Cardiac muscle cell (in vitro differentiated cells and primary cell): ENCODE data around the gene KDM1A.

DNA sequence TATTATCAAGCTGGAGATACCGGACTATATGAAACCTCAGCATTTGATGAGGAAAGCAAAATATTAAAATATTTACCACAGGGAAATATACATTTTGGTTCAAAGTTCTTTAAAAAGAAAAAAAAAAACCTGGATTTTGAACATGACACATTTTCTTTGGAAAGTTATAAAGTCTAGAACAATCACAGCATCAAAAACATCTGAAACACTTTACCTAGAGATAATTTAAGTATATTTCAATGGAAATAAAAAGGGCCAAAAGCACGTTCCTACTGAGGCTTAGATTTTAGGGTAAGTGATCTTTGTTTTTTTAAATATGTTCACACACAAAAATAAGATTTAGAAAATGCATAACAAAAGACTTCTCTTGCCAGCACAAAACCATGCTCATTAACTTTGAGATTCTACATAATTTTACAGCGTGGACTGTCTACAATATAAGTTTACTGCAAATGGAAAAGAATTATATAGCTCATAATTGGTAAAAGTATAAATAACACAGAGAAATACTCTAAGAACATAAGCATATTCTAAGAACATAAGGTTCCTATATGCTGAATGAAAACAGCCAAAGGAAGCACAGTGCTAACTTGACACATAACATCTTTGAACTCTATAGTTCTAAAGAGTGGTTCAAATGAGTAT, 56.0 kb downstream of the USP48 start:
- RAMPAGE, long total RNA = no peak
- RRBS = no CpG with 5 or more reads among the region's 3 CpGs

DNA sequence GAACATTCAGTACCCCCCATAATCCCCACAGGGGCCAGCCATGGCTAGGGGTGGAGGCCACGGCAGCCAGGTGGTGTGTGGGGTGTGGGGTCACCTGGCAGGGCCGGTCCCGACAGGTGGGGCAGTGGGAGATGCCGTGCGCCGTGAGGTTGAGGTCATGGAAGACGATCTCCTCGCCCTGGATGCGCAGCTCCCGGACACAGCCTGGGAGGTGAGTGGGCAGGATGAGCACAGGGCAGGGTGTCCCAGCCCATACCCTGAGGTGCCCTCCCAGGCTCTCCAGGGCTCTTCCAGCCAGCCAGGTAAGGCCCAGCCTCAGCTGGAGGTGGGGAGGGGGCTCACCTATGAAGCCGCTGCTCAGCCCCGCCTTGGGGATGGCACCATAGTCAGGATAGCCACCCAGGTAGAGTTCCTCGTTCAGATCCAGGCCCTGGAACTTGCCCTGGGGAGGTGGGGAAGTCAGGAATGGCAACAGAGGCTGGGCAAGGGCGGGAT, 19.1 kb downstream of the LDLRAD2 start:
- RAMPAGE, long total RNA = no peak
- RRBS = 94% methylated on average over 4 of the region's 14 CpGs

DNA sequence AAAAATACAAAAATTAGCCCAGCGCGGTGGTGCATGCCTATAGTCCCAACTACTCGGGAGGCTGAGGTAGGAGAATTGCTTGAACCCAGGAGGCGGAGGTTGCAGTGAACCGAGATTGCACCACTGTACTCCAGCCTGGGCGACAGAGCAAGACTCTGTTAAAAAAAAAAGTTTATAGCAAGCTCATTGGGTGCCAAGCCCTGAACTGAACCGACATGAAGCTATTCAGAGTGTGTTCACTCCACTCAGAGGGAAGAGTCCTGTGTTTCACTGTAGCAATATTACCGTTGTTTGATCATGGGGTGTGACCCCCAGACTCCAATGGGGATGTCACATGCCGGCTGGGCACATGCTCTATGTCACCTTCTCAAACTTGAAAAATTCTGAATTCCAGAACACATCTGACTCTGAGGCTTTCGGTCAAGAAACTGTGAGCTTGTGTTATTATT, 36.4 kb downstream of the HSPG2 start:
- RAMPAGE, long total RNA = no peak
- RRBS = no CpG with 5 or more reads among the region's 10 CpGs

DNA sequence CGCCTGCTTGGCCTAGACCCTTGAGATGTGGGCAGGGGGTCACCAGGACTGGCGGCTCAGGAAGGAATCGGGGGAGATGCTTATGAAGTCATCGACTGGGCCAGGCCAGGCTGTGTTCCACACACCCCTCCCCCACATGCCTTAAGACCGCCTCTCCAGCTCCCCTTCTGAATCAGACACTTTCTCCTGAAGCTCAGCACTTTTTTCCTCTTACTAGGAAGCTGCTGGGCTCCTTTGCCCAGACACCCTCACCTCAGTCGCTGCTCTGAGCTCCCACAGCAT, 28.2 kb downstream of the WNT4 start:
- RAMPAGE, long total RNA = no peak
- RRBS = no CpG with 5 or more reads among the region's 6 CpGs

GRCh38 chr1:22162976-22163578, 20.2 kb upstream of the WNT4 start:
- RAMPAGE, long total RNA = no peak
- RRBS = no CpG with 5 or more reads among the region's 15 CpGs

DNA sequence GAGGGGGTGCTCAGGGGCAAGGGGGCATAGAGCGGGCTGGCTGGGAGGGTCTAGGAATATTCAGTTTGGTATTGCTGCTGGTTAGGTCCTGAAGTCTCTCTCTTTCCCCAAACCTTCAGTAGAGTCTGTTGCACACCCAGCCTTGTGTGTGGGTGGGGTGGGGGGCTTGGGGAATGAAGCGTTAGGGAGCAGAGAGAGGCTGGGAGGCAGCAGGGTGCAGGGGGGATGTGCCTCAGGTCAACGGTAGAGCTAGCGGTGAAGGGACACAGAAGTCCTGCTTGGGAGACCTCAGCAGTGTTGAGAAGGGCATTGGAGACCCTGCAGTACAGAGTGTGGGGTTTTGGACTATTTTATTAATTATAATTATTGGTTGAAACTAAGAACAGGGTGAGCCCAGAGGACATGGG, 33.7 kb upstream of the WNT4 start:
- RAMPAGE, long total RNA = no peak
- RRBS = no CpG with 5 or more reads among the region's 4 CpGs

GRCh38 chr1:22348278-22348939, 103.2 kb upstream of the ZBTB40 start:
- RAMPAGE, long total RNA = no peak
- RRBS = no CpG with 5 or more reads among the region's 14 CpGs

DNA sequence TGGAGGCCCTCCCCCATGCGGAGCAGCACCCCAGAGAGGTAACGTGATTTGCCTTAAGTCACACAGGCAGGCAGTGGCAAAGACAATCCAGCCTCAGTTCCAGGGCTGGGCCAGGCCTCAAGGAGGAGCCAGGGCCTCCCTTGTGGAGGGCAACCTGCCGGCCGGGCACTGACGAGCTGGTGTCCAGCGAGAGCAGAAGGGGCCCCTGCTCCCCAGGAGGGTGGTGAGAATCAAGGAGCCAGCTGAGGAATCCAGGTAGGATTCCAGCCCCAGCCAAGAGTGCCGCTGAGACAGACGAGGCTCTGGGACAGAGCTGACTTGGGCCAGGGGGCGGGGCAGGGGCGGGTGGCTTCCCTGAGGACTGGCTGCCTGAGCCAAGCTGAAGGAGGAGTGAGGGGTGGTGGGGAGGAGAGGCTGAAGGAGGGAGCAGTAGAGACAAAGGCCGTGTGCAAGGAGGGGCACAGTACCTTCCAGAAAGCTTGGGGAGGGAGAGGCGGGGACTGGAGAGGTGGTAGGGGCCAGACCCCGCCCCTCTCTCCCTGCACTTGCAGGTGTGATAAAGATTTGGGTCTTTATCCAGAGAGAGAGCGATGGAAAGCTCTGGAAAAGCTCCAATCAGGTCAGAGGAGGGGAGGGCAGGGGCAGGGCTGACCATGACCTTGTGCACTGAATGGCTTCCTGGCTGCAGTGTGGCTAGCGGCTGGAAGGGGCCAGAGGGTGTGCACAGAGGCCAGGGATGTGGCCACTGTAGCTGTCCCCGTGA, 7.0 kb upstream of the EPHA8 start:
- RAMPAGE, long total RNA = no peak
- RRBS = no CpG with 5 or more reads among the region's 16 CpGs

GRCh38 chr1:22659419-22659876, 6.4 kb downstream of the C1QB start:
- RAMPAGE, long total RNA = no peak
- RRBS = no CpG with 5 or more reads among the region's 6 CpGs

DNA sequence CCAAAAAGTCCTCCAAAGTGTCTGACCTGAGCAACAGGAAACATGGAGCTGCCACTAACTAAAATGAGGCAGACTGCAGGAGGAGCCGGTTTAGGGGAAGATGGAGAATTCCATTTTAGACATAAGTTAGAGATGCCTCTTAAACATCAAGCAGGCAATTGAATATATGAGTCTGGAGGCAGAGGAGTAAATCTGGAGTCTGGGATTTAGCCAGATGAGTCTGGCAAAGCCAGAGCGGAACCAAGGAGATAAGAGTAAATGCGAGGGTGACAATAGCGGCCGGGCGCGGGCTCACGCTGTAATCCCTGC, 43.7 kb downstream of the LACTBL1 start:
- RAMPAGE, long total RNA = no peak
- RRBS = 43% methylated on average over 4 of the region's 8 CpGs

GRCh38 chr1:23013605-23014456, 1.8 kb downstream of the TEX46 start:
- RAMPAGE, long total RNA = no peak
- RRBS = no CpG with 5 or more reads among the region's 7 CpGs

DNA sequence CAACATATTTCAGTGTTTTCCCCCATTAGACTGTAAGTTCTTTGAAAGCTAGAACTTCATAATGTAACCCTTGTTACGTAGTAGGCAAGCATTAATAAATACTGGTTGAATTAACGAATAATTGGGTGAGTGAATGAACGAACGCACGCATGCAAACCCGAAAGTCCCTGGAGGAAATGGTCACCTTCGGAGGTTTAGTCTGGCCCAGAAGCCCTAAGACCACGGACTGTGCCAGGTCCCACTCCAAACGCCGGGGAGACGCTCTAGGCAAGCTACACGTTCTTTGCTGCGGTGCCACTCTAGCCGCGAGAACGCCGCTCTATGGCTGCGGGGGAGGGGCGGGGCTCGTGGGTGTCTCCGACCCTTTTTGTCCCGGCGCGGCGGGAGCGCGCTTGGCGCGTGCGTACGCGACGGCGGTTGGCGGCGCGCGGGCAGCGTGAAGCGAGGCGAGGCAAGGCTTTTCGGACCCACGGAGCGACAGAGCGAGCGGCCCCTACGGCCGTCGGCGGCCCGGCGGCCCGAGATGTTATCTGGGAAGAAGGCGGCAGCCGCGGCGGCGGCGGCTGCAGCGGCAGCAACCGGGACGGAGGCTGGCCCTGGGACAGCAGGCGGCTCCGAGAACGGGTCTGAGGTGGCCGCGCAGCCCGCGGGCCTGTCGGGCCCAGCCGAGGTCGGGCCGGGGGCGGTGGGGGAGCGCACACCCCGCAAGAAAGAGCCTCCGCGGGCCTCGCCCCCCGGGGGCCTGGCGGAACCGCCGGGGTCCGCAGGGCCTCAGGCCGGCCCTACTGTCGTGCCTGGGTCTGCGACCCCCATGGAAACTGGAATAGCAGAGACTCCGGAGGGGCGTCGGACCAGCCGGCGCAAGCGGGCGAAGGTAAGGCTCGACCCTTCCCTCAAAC, at the start of gene KDM1A:
KDM1A (plus strand) TSS at position 395 of the 899 bp plus-strand sequence.
- RAMPAGE, long total RNA = no peak
- RRBS = 1% methylated on average over 36 of the region's 95 CpGs

DNA sequence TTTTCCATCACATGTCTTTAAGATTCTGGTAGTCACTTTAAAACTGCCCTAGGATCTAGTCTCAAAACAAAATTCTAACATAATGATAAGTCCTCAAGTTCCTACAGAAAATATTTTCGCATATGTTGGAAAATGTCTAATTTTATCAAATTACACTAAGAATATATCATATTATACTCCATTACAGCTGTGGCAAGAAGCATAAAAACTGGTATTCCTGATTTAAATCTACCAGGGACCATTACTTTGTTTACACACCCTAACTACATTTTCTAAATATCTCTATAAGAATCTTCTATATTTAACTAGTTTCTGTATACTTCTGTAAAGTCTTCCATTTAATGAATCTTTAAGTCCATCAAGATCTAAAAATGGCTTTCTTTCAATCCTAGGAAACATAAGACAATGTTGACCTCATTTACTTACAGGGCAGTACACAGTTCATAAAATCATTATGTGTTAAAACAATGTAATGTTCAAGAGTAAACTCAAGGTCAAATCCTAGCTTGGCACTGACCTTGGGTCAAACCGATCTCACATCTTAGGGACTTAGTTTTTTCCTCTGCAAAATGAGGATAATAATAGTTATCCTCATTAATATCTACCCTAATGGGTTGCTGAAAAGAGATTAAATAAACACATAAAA, 62.3 kb downstream of the HTR1D start:
- RAMPAGE, long total RNA = no peak
- RRBS = no CpG with 5 or more reads among the region's 2 CpGs

GRCh38 chr1:23376958-23377812, 7.5 kb upstream of the ZNF436 start:
- RAMPAGE, long total RNA = no peak
- RRBS = no CpG with 5 or more reads among the region's 16 CpGs

- RAMPAGE, long total RNA = no peak
- RRBS = no CpG with 5 or more reads among the region's 2 CpGs
Measured at GRCh38 chr1:23426876-23427209, 2.3 kb upstream of the TCEA3 start.

- RAMPAGE, long total RNA = no peak
- RRBS = no CpG with 5 or more reads among the region's 7 CpGs
Measured at GRCh38 chr1:23480413-23481184, 3.4 kb downstream of the ASAP3 start.

DNA sequence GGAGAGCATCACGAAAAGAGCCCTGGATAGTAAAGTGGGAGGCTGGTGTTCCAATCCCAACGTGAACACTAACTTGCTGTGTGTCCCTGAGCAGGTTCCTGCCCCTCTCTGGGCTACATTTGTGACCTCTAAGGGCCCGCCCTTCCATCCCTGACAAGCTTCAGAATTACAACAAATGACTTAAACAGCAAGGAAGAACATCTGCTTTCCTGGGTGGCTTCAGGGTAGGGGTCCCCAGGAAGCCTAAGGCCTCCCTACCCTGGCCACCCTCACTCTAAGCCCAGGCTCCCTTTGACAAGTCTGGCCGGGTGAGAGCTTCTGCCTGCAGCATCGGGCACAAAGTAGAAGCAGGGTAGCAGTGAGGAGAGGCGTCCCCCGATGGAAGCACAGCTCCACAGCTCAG, 5.6 kb downstream of the ID3 start:
- RAMPAGE, long total RNA = no peak
- RRBS = no CpG with 5 or more reads among the region's 7 CpGs

GRCh38 chr1:23559939-23560423, 680 bp upstream of the ID3 start:
- RAMPAGE, long total RNA = no peak
- RRBS = no CpG with 5 or more reads among the region's 7 CpGs

DNA sequence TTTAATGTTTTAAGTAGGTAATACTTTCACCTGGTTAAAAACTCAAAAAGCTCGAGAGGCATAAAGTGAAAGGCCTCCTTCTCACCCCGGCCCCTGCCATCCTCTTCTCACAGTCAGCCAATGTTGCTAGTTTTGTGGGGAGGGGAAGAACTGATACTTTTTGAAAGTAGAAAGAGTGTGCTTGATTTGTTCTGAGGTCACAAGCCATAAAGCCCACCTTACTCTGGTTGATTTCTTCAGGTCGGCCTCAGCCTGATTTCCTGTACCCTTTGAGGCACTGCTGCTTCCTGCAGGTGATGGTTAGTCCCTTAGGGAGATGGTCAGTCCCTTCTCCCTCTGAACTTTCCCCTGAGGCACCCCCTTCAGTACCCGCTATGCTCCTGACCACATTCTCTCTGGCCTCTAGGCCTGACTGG, 14.8 kb upstream of the ID3 start:
- RAMPAGE, long total RNA = no peak
- RRBS = no CpG with 5 or more reads among the region's 4 CpGs

- RAMPAGE, long total RNA = start-site peak on the minus strand at chr1:23577475-23577500, 19 and 24 reads in 2 replicates
- RRBS = no CpG with 5 or more reads among the region's 11 CpGs
Measured at GRCh38 chr1:23577076-23577938, 18.0 kb upstream of the ID3 start.